Transverse colon (tissue), 4 donors: ENCODE measurements around a stretch of chr2.

DNA sequence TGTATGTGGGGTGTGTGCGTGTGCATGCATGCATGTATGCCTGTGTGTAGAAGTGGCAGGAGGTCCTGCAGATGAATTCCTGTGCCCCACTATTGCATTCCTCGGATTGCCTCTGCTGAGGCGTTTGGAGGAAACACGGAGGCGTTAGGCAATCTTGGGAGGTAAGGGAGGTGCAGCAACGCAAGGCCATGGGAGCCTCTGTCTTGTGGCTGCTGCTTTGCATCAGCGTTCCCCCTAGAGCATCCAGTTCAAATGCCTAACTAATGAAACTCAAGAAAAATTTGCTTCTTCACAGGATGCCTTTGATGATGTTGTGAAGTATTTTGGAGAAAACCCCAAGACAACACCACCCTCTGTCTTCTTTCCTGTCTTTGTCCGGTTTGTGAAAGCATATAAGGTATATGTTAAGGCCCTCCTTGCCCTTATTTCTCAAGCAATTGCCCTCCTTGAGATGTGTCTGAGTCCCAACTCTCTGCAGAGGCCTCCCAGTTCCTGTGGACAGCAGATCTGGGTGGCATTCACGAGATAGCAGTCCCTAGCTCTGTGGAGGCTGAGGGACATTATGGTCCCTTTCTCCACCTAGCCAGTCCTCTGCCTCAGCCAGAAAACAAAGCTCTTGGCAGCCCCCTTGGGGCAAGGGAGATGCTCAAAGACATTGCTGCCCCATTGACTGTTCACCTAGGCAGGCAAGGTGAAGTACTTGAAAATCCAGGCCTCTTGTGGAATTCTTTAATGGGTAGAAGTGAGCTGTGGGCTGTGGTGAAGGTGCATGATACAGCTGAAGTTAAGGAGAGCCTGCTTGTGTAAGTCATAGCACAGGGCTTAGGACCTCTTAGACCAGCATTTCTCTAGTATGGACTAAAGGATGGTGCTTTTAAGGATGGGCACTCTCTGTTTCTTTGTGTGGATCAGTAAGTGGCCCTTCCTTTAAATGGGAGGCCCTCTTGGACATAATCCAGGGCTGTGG lies 79.7 kb downstream of the PRPF40A start:
- PRO-cap, result no peak
- RAMPAGE, long total RNA, 4 experiments, result start-site peak on the plus strand in 2 of 4 experiments, centred at positions 639 to 685 of the sequence, 8 to 16 reads per replicate

DNA sequence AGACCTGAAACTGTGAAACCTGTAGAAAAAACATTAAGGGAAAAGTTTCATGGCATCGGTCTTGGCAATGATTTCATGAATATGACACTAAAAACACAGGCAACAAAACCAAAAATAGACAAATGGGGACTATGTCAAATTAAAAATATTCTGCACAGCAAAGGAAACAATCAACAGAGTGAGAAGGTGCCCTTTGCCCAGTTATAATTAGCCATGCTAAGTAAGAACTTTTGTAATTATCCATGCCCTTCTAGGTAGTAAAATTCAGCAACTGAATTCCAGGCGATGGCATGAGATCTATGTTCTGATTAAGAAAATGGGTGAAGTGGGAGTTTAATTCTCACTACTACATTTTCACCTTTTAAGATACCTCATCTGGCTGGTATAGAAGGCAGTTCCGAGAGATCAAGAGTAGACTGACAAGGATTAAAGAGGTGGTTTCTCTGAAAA lies 777.1 kb downstream of the KCNJ3 start:
- PRO-cap, result unidirectional peak, plus-strand start at position 274 of the sequence
- RAMPAGE, long total RNA, 4 experiments, result no peak in any of the 4 experiments

DNA sequence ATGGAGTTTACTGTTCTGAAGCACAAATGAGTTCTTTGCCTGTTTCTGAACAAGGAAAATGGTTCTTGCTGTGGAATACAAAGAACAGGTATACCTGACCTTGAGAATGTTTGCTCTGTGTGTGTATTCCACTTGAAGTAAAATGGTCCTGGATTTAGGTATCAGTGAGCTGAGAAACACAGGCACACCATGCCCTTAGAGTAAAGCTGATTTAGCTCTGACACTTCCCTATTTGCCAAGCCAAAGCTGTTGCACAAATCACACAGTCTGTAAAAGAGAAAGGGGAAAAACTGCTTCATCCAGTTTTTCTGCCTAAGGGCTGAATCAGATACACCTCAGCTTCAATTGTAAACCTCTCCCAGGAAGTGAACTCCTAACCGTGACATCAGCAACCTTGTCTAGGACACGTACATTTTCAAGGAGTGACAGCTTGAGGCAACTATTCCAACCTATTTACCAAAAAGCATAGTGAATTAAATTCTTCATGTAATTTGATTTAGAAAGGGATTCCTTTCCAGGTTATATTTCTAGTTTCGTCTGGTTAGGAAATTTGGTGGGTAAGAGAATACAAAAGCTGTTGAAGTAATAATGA lies 150.4 kb downstream of the NR4A2 start:
- PRO-cap, result unidirectional peak, minus-strand start at position 213 of the sequence; bidirectional peak, plus-strand start at position 412 of the sequence, minus-strand start at position 213 of the sequence
- RAMPAGE, long total RNA, 4 experiments, result no peak in any of the 4 experiments

GRCh38 chr2:156323834-156324501 lies 8.6 kb downstream of the NR4A2 start:
- PRO-cap, result no peak
- RAMPAGE, long total RNA, 4 experiments, result no peak in any of the 4 experiments

DNA sequence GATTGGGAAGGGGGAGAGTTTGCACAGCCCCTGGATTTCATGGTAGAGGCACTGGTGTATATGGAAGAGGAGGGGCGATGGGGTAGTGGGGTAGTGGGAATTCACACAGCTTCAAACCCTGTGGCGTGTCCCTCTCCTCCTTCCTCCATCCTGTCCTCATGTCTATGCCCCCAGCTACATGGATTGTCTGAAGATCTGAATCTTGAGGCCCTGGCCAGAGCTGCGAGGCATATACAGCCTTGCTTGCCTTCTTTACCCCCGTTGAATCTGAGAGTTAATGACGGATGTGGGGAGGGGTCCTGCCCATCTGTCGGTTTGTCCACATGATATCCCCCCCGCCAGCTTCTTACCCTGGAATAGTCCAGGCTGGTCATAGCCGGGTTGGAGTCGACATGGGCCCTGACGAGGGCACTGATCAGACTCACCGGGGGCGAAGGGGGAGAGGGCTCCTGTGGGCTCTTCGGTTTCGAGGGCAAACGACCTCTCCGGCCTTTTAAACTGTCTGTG lies 5.0 kb downstream of the NR4A2 start:
- PRO-cap, result no peak
- RAMPAGE, long total RNA, 4 experiments, result no peak in any of the 4 experiments

GRCh38 chr2:156328635-156329494 lies 3.7 kb downstream of the NR4A2 start:
- PRO-cap, result no peak
- RAMPAGE, long total RNA, 4 experiments, result no peak in any of the 4 experiments

DNA sequence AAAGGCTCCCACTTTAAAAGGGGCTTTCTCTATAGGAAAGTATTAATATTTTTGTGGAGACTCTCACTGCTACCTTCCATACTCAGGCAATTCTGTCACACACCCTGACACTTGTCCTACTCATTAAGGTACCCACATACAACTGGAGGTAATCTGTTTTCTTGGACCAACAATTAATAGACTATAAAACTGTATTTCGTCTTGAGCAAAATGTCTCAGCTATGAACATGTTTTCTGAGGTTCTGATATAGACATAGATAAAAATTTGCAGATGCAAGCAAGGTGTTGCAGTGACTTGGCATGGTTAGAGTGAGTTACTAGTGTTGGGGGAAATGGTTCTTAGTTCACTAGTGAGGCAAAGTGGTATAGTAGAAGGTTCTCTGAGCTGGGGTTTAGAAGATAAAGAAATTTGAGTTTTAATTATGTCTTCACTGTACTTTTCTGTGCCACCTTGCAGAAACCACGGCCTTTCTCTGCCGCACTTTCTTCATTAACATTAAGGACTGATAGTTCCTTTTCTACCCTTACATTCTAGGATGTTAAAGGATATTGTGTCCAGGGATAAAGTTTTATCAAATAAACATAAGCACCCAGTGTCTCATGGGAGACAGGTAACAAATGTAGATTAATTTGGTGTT lies 10.8 kb upstream of the NR4A2 start:
- PRO-cap, result no peak
- RAMPAGE, long total RNA, 4 experiments, result no peak in any of the 4 experiments

DNA sequence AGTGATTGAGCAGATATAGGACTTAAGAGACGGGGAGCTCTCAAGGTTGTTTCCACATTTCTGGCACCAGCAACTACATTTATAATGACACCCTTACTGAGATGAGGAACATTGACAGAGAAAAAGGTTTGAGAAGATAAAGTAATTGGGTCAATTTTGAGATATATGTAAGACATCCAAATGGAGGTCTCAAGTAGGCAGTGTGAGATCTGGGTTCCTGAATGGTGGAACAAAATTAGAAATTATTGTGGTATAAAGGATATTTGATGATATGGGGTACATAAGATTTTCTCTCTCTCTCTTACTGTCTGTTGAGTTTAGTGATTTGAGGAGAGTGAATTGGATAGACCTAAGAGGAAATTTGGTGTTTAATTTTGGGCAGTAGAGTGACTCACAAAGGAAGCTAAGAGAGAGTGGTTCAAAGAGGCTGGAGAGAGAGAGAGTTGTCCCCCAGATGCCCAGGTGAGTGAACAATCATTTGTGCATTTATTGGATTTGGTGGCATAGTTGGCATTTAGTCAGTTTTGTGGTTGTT lies 56.7 kb downstream of the GPD2 start:
- PRO-cap, result no peak
- RAMPAGE, long total RNA, 4 experiments, result start-site peak on the plus strand in 2 of 4 experiments, centred at positions 72 to 317 of the sequence, 5 to 21 reads per replicate

- PRO-cap, result unidirectional peak, minus-strand start at chr2:157173864
- RAMPAGE, long total RNA, 4 experiments, result no peak in any of the 4 experiments
These were observed 83.8 kb upstream of the GALNT5 start for GRCh38 chr2:157173693-157174174.

DNA sequence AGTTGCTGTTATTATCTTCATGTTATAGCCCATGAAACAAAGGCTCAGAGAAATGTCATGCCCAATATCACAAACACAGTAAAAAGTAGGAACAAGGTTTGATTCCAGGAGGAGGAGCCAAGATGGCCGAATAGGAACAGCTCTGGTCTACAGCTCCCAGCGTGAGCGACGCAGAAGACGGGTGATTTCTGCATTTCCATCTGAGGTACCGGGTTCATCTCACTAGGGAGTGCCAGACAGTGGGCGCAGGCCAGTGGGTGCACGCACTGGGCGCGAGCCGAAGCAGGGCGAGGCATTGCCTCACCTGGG lies 42.8 kb upstream of the ERMN start:
- PRO-cap, result no peak
- RAMPAGE, long total RNA, 4 experiments, result no peak in any of the 4 experiments

- PRO-cap, result no peak
- RAMPAGE, long total RNA, 4 experiments, result no peak in any of the 4 experiments
These were observed 40.8 kb downstream of the CYTIP start for GRCh38 chr2:157402872-157403653.

- PRO-cap, result no peak
- RAMPAGE, long total RNA, 4 experiments, result no peak in any of the 4 experiments
These were observed 39.6 kb downstream of the ACVR1 start for GRCh38 chr2:157836548-157836817.

DNA sequence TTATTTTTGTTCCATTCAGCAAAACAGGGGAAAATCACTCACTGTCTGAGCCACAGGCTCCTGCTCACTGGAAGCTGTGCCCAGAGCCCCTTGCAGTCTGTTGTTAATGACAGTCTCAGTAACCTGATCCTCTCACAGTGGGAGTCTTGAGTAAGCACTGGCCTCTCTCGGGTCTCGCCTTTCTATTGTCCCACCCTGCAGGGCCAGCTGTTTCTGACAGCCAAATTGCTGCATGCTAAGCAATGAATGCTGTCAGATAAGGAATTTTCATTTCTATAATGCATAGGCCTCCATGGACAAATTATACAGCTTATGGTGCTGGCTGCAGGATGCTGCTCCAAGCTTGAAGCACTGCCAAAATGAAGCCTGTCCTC lies 37.1 kb downstream of the ACVR1 start:
- PRO-cap, result no peak
- RAMPAGE, long total RNA, 4 experiments, result no peak in any of the 4 experiments

GRCh38 chr2:157932623-157933191 lies 56.6 kb upstream of the ACVR1 start:
- PRO-cap, result no peak
- RAMPAGE, long total RNA, 4 experiments, result no peak in any of the 4 experiments

DNA sequence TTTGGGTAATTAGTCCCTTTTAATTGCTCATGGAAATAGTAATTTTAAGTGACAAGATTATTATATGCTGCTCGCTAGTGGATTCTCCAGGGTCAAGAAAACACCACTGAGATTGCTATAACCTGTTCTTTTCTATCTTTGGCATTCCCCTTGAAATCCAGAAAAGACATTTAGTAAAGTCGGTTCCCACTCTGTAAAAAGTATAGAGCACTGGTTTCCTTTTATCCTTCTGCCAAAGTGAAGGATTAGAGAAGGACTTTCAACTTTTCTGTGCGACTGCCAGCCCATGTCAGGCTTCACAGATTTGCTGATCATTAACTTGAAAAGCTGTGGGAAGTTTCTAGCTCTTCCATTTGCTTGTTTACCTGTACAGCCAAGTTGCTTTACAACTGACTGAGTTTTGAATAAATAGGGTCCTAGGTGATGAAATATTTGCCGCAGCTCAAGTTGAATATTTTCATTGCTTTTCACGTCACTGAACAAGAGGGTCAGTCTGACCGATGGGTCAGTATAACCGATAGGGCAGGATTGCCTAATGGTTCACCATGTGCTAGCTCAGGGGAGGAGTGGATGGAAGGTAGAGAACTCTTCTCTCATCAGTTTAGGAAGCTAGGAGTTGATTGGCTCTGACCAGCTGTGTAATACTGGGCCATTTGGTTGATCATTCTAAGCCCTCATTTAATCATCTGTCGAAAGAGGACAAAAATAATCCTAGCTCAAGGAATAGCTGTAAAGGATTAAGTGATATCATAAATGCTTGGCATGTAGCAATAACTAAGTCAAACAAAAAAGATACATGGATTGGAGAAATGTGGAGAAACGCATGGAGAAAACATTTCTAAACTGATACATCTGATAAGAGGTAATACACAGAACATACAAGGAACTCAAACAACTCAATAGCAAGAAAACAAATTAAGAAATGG lies 30.4 kb downstream of the UPP2 start:
- PRO-cap, result no peak
- RAMPAGE, long total RNA, 4 experiments, result no peak in any of the 4 experiments

- PRO-cap, result no peak
- RAMPAGE, long total RNA, 4 experiments, result no peak in any of the 4 experiments
These were observed 135.4 kb downstream of the CCDC148 start for GRCh38 chr2:158320991-158321615.

GRCh38 chr2:158458601-158459097 lies 1.9 kb downstream of the PKP4 start:
- PRO-cap, result no peak
- RAMPAGE, long total RNA, 4 experiments, result no peak in any of the 4 experiments

- PRO-cap, result no peak
- RAMPAGE, long total RNA, 4 experiments, result start-site peak on the plus strand in 1 of 4 experiments, at chr2:158523732-158523797 at its widest, 23 reads per replicate
These were observed 66.8 kb downstream of the PKP4 start for GRCh38 chr2:158523419-158524056.

GRCh38 chr2:158545986-158546908 lies 89.5 kb downstream of the PKP4 start:
- PRO-cap, result no peak
- RAMPAGE, long total RNA, 4 experiments, result start-site peak on the plus strand in 2 of 4 experiments, at chr2:158546415-158546604 at its widest, 5 to 7 reads per replicate

GRCh38 chr2:158722968-158723472 lies 72.1 kb upstream of the DAPL1 start:
- PRO-cap, result no peak
- RAMPAGE, long total RNA, 4 experiments, result no peak in any of the 4 experiments